Neutrophil (primary cell): ENCODE measurements around a stretch of chr11.

GRCh38 chr11:43408226-43408635, 49.5 kb downstream of the TTC17 start:
- PRO-cap, result no peak

GRCh38 chr11:43422376-43423578, 64.1 kb downstream of the TTC17 start:
- PRO-cap, result no peak

DNA sequence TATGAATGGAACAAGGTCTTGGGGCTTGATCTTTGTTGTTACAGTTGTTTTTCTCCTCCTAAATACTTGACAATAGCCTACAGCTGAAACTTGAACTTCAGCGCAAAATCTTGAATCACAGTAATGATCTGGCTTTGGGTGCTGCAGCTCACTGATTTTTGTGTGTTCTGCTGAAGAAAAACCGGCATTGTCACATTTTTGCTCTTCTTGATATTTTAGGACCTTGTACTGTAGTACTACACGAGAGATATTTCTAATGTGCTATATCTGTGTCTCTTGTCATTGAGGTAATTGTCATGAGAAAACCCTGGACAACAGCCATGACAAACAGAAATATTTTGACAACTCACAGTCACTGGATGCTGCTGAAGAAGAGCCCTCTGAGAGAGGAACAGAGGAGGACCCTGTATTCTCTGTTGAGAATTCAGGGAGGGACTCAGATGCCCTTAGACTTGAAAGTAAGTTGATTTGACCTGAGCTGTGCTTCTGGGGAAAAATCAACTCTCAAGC, 77.2 kb downstream of the TTC17 start:
- PRO-cap, result no peak

DNA sequence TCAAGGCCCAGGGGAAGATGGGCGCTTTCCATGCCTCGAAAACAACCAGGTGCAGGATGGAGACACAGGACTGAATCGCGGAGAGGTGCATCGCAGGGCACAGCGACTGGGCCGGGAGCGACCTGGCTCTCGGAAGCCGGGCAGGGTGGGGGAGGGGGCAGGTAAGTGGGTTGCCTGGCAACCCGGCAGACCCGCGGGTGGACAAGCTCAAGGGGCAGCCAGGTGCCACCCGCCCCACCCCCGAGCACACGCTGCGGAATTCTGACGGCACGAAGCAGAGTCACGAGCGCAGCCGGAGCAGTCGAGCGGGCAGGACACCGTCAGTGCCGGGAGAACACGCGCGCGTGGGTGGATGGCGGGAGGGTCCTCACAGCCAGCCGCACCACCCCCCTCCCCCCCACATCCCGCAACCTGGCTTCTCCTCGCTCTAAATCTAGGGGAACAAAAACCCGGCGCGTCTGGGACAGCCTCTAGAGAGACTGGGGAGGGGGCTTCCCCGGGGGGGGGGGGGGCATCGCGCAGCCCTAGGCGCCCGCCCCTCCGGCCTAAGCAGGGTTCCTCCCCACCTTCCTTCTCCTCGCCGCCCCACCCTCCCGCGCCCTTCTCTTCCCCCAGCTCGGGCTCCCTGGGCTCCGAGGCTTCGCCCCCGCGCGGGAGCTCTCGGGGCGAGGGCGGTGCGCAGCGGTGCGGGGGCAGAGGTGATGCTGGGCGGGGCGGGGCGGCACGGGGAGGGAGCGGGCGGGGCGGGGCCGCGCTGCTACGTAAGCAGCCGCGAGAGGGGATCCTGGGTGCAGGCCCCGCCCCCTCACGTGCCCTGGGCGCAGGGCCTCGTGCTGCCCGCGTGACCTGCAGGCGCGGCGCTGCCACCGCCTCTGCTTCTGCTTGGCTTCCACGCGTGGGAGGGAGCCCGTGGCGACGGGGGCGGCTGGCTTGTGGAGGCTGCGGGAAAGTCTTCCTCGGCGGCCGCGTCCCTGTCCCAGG, 133.0 kb upstream of the HSD17B12 start:
- PRO-cap, result no peak

DNA sequence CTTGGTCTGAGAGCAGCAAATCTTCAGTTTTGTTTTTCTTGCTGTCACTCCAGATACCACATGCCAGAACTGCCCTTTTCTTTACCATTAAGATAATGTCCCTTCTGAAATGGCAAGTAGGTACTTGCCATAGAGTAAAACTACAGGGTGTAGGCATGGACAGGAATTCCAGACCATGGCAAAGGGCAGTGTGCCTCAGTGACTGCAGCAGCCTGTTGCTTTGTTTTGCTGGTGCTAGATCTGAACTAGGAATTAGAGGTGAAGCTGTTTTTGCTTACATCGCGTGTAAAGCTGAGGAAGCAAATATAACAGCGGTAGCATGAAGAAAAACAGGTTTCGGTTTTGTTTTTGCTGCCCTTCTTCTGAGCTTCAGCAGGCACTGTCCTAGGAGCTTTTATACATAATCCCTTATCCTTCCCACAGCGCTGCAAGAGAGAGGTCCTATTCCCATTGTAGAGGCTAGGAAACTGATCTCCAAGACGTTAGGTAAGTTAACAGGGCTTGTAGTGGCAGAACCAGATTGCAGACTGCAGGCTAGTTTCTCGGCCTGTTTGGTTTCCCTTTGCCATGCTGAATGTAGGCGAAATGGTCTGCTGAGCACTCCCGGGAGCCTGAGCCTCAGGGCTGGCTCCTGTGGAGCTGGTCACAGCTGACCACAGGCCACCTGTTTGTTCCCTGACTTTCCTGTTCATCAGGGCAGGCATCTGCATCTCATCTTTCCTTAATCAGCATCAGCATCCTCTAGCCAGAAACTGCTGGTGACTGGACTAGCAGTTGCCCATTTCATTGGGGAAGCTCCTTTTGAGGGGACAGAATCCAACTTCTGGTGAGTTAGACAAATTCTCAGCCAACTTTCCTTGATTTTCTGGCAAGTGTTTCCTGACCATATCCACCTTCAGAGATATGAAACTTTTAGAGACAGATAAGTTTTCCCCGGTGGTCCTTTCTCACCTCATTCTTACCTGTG, 20.4 kb upstream of the C11orf96 start:
- PRO-cap, result no peak

DNA sequence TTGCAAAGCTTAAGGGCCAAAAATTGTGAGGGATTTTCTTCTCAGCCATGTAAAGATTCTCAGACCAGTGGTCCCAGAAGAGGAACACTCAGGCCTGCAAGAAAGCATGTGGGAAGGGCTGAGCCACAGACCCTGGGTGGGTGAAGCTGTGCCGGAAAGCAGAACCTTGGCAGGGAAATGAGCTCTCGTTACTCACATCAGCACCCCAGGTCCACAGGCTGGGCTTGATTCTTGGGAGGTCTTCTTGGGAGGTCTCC, 9.0 kb upstream of the C11orf96 start:
- PRO-cap, result no peak

GRCh38 chr11:43937212-43937733, 5.2 kb upstream of the C11orf96 start:
- PRO-cap, result no peak

DNA sequence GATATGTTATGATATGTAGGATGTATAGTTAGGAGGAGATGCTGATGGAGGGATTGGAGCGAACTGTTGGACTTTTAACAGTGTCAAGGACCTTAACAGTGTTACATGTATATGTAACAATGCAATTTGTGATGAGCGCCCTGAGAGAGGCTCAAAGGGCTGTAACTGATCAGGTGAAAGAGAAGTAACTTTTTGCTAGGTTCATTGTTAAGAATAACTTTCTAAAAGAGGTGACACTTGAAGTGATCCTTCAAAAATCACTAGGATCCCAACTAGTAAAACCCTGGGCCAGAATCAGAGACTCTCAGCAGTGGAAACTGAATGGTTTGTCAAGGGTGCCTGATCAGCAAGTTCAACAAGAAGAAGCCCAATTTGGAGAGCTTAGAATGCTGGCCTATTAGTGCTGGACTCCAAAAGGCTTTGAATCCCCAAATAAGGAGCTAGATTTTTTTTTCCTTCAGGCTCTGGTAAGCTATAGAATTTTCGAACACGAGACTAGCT, 71.4 kb downstream of the ALX4 start:
- PRO-cap, result no peak

DNA sequence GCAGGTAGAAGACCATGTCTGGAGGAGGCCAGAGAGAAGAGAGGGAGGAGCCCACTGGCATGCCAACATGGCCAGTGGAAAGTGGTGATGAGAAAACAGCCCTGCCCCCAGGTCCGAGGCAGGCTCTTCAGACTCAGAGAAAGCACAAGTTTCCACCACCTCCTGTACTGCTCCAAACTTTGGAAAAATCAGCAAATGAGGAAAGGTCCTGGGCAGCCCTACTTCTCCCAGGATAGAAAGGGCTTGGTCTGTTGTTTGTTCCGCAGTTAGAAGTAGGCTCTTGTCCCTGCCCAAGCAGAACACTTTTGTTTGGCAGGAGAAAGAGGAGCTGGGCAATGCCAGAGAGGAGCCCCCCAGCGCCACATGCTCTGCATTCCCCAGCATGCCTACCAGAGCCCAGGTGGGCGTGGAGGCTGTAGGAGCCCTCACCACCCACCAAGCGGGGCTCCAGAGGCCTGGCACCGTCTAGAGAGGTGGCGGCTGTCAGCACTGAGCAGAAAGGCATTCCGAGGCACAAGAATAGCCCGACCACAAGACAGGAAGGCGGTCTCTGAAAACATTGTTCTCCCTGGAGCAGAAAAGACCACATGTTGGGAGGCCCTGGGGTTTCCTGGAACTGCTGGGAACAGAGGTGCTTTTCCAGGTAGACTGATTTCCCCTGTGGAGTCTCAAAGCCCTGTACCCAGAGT, 90.3 kb upstream of the CD82 start:
- PRO-cap, result no peak

DNA sequence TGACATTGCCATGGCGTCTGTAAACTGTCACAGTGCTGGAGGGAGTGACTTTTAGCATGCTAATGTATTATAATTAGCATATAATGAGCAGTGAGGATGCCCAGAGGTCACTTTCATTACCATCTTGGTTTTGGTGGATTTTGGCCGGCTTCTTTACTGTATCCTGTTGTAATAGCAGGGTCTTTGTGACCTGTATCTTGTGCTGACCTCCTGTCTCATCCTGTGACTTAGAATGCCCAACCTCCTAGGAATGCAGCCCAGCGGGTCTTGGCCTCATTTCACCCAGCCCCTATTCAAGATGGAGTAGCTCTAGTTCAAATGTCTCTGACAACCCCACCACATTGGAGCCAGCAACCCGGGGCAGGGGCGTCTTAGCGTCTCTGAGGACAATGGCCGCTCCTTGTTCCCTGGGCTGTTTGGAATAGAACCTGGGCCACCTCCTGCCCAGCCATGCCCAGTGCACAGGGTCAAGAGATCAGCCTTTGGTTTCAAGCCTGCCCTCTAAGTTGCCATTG, 34.8 kb upstream of the CD82 start:
- PRO-cap, result no peak

- PRO-cap, result no peak
Observed at GRCh38 chr11:44559168-44559501, 6.3 kb upstream of the CD82 start.

- PRO-cap, result no peak
Observed at GRCh38 chr11:44566943-44567565, 1.6 kb downstream of the CD82 start.

GRCh38 chr11:44572711-44573459, 7.4 kb downstream of the CD82 start:
- PRO-cap, result no peak

DNA sequence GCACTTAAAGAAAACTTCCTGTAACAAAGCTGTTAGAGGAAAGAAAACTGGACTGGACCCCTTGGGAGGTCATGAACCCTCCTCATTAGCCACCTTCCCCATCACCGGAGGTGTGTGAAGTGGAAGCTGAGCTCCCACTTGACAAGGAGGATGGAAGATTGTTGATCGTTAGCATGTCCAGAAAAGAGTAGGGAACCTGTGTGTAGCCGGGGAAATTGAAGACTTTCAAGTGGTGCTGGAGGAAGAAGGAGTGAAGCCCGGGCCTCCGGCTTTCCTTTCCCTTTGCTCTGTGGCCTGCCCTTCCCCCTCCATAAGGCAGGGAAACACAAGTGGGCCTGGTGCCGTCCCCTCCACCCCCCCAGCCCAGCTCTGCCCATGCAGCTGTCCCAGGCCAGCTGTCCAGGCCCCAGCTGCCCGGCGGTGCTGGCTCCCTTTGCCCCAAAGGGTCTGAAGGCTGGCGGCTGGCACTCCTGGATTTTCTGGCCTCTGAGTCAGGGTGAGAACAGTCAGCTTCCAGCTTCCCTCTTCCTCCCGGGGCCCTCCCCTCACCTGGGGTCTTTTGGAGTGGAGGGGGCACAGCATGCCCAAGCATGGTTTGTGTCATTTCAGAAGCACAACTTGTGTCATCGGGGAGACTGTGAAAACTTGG, 27.7 kb downstream of the CD82 start:
- PRO-cap, result no peak

DNA sequence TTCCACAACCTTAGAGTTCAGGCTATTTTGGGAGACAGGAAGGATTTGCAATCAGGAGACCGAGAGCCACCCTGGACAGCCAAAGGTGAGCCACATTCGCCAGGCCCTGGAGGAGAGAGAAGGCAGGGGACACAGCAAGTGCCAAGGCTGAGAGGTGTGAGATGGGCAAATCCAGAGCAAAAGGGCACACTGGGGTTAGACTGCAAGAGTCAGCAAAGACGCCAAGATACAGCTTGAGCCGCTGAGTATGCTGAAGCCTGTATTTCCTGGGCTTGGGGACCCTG, 66.4 kb downstream of the CD82 start:
- PRO-cap, result no peak

DNA sequence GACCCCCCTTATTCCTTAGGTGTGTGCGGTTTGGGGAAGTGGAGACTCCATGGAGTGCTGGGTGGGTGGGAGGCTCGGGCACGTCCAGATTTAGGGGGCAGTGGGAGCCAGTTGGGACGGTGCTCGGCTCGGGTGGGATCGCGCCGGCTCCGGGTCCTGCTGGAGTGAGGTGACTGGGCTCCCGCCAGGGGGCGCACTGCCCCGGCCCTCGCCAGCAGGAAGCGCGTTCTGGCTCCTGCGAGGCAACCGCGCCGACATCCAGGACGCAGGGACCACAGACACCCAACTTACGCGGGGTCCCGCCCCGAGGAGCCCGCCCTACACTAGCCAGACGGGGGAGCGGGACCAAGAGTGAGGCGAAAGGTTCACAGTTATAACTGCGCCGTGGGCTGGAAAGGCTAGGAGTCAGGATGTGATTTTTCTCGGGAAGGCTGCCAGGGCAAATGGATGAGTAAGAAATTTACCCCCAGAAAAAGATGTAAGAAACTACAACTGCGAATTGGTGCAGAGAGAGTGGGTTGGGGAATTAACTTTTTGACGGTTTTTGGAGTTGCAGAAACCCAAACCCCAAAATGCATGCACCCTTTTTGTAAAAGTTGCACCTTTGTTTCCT, 1.2 kb downstream of the TSPAN18 start:
- PRO-cap, result no peak

DNA sequence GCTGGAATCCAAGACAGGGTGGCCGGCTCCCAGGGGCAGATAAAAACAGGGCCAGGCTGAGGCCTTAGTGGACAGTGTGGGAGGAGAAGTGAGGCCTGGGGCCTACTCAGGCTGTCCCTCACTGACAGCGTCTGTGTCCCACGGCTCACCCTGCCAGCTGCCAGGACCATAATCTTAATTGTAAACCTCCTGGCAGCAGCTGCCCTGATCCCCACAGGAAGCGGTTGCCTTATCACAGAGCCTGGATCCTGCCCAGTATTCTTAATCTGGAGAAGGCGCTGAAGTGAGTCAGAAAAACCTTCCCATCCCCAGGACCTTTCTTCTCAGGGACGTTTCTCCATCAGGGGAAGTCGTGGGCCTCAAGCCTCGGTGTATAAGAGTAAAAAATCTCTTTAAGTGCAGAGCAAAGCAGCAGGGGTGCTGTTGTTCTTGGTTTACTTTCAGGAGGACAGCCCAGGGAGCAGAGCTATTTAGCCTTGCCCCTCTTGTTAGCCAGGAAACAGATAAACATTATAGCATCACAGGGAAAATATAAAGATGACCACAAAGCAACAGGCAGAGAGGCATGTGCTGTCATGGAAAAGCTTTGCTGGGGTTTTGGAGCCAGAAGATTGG, 39.5 kb downstream of the TSPAN18 start:
- PRO-cap, result no peak

DNA sequence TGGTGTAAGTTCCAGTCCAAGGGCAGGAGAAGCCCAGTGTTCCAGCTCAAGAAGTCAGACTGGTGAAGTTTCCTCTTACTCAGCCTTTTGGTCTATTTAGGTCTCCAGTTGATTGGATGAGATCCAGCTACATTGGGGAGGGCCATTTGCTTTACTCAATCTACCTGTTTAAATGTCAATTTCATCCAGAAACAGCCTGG, 45.1 kb downstream of the TSPAN18 start:
- PRO-cap, result no peak

DNA sequence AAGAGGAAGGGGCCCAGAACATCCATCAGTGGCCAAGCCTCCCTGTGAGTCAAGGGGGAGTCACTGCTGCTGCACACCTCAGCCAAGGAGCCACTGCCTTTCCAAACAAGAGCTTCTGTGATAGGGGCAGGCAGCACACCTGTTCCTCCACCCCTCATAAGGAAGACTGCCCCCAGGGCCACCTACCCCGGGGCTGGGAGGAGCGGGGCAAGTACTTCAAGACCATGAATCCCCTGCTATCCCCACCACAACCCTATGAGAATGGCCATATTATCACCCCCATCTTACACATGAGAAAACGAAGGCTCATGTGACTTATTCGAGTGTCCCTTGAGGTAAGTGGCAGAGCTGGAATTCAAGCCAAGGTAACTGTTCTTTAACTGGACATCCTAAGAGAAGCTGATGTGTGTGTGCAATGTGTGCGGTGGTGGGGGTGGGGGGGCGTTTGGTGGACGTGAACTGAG, 5.6 kb downstream of the TP53I11 start:
- PRO-cap, result no peak

GRCh38 chr11:44945787-44946989, 4.5 kb downstream of the TP53I11 start:
- PRO-cap, result no peak